NT2/D1 (cell line): ENCODE results near the genes ACSBG2, CD70, VAV1, MBD3L5 and PEX11G.

GRCh38 chr19:6135425-6135739 lies at the start of gene ACSBG2:
Gene ACSBG2, plus strand, starts transcription at chr19:6135667.
- RRBS, 2 experiments, result no CpG with 5 or more reads among the region's 5 CpGs

- RRBS, 2 experiments, result 84 to 91% methylated on average over 3 to 6 of the region's 30 CpGs
Observed at GRCh38 chr19:6273727-6274354, 5.9 kb downstream of the MLLT1 start.

DNA sequence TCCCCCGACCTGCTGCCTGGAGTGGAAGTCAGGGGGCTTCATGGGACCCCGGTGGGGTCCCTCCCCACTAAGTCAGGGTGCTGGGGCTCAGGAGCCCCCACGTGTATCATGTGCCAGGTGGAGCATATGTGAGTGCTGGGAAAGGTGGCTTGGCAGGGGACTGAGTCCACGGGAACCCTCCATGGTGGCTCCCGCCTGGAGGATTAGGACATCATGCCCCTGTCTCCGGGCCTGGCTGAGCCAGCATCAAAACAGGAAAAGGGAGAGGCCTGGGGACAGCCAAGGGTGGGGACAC lies 363 bp upstream of the PSPN start:
- RRBS, 2 experiments, result no CpG with 5 or more reads among the region's 6 CpGs

DNA sequence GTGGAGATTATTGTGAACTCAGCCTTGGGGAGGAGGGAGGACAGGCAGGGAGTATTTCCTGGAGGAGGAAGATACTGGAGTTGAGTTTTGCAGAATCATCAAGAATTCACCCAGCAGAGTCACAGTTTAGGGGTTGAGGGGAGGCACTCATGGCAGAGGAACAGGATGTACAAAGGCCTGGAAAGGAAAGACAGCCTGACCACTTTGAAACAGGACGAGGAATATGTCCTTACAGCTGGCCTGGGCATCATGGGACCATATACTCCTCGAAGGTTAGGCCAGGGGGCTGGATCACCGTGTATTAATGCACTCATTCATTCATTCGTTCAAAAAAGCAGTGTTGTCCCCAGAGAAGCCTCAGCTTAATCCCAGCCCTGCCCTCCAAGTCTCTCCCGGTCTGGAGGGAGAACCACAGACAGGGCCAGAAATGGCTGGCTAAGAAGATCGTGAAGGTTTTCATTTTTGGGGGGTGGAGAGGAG lies 571 bp downstream of the GTF2F1 start:
- RRBS, 2 experiments, result no CpG with 5 or more reads among the region's 6 CpGs

- RRBS, 2 experiments, result no CpG with 5 or more reads among the region's 8 CpGs
Observed at GRCh38 chr19:6441039-6441753, 7.6 kb upstream of the SLC25A41 start.

DNA sequence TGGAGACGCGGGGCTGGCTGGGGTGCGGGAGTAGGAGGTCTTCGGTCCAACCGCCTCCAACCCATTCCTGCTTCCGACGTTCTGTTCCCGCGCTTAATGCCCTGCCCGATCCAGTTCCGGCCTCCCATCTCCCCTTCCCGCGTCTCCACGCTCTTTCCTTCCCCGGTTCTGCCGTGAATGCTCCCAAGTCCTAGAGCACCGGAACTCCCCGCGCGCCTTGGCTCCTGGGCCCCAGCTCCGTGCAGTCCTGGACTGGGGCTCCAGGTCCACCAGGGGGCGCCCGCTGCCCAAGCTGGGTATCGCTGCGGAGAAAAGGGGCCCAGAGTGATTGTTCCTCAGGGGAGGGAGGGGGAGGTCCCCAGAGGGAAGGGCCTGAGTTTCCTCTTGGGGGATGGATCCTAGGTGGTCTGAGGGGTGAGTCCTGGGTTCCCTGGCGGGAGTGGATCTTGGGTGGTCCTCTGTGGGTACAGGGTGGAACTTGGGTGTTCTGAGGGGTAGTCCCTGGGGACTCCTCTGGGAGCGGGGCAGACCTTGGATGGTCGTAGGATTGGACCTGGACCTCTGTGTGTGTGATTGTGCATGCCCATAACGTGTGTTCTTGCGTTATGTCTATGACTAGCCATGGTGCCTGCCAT lies 13.9 kb upstream of the TNFSF9 start:
- RRBS, 2 experiments, result 2% methylated on average over 5 to 11 of the region's 30 CpGs

DNA sequence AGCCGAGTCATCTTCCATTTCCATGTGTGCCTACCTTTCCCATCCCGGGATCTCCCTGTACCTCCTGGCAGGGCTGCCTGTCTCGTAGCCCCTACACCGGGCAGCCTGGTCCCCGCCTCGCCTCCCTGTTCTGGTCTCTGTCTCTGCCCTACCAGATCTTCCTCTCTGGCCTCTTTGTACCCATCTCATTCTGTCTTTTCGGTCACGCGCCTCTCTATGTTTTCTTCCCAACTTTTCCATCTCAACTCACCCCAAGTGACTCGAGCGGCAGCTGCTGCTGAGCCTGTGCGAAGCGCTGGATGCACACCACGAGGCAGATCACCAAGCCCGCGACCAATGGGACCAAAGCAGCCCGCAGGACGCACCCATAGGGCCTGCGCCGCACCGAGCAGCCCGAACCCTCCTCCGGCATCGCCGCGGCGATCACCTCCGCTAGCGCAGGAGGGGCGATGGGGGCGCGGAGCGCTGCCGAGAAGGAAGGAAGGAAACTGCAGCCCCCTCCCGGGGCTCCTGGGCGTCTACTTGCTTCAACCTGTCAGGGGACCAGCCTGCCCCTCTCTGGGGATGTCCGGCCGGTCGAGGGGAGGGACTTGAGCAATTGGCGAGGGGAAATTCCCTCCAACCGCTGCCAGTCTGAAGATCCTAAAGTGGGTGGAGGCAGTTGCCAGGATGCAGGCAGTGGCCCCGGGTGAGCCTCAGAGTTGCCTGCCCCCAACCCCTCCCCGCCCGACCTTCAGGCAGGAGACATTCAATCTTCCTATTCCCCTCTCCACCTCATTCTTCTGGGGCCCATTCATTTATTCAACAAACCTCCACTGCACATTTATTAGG lies at the start of gene CD70:
CD70 (minus strand) TSS at position 560 of the 831 bp plus-strand sequence.
- RRBS, 2 experiments, result under 1 to 2% methylated on average over 14 to 18 of the region's 44 CpGs

GRCh38 chr19:6678906-6679808 lies 9.2 kb upstream of the TNFSF14 start:
- RRBS, 2 experiments, result 93 to 99% methylated on average over 3 of the region's 10 CpGs

GRCh38 chr19:6686378-6686944 lies 16.5 kb upstream of the TNFSF14 start:
- RRBS, 2 experiments, result no CpG with 5 or more reads among the region's 8 CpGs

- RRBS, 2 experiments, result no CpG with 5 or more reads among the region's 6 CpGs
Observed at GRCh38 chr19:6725434-6725935, 5.0 kb upstream of the C3 start.

DNA sequence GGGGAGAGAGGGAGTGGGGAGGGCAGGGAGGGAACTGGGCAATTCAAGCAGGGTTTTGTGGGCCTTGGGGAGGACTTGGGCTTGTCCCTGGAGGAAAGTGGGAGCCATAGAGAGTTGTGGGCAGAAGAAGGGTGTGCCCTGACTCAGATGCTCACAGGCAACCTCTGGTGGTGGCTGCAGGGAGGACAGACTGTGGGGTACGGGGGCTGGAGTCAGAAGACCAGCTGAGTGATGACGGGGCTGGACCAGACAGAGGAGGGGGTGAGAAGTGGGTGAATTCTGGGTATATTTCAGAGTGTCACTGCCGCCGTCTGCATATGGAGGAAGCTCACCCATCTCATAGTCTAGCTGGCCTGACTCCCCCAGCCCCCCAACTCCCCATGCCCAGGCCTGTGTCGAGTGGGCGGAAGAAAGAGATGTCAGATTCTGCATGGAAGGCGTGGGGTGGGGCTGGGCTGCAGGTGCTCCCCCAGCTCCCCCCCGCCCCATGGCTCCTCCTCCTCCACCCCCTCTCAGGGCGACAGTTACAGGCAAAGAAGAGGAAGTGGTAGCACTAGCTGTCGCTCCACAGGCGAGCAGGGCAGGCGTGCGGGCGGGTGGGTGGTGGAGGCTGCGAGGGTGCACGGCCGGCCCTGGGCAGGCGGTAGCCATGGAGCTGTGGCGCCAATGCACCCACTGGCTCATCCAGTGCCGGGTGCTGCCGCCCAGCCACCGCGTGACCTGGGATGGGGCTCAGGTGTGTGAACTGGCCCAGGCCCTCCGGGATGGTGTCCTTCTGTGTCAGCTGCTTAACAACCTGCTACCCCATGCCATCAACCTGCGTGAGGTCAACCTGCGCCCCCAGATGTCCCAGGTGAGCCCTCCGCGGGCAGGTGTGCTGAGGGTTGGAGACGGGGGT lies at the start of gene VAV1:
VAV1 (plus strand) TSS at position 550 of the 898 bp plus-strand sequence.
- RRBS, 2 experiments, result 85 to 93% methylated on average over 5 to 6 of the region's 29 CpGs

- RRBS, 2 experiments, result no CpG with 5 or more reads among the region's 9 CpGs
Observed at GRCh38 chr19:6803007-6803489, 30.5 kb downstream of the VAV1 start.

- RRBS, 2 experiments, result no CpG with 5 or more reads among the region's 9 CpGs
Observed at GRCh38 chr19:6806330-6806894, 33.9 kb downstream of the VAV1 start.

GRCh38 chr19:6827893-6829284 lies 55.9 kb downstream of the VAV1 start:
- RRBS, 2 experiments, result no CpG with 5 or more reads among the region's 35 CpGs

- RRBS, 2 experiments, result no CpG with 5 or more reads among the region's 11 CpGs
Observed at GRCh38 chr19:7030178-7030876, at the start of gene MBD3L5. Gene MBD3L5, plus strand, starts transcription at chr19:7030578.

DNA sequence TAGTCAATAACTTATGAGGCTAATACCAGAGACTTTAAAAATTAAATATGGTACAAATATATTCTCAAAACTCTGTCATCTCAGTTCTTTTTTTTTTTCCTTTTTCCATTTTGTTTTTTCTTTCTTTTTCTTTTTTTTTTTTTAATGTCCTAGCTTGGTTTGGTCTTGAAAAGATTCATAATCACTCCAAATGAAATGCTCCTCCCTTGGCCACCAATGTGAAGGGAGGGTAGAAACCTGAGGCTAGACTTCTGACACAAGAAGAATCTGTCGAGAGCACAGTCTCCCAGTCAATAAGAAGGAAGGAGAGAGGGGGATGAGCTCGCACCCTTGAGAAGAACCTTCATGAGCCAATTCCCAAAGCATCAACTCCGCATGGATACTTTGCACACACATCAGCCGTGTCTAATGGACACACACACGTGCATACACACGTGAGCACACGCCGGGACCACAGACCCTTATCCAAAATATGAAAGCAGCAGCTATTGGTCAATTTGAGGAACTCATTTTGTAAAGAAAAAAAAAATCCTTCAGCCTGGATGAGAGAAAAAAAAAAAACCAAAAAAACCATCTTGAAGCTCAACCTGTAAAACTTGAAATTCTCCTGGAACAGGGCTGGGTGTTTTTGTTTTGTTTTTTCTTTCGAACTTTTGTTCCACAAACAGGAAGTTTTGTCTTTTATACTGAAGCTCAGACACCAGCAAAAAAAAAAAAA lies 46.7 kb downstream of the ZNF557 start:
- RRBS, 2 experiments, result no CpG with 5 or more reads among the region's 9 CpGs

- RRBS, 2 experiments, result no CpG with 5 or more reads among the region's 6 CpGs
Observed at GRCh38 chr19:7188896-7189649, 105.1 kb downstream of the INSR start.

GRCh38 chr19:7291135-7291666 lies 3.0 kb downstream of the INSR start:
- RRBS, 2 experiments, result no CpG with 5 or more reads among the region's 10 CpGs

- RRBS, 2 experiments, result 100% methylated on average over 2 of the region's 28 CpGs; no CpG with 5 or more reads in 1 of the 2 experiments
Observed at GRCh38 chr19:7428560-7429340, 60.1 kb downstream of the PEX11G start.

GRCh38 chr19:7488886-7489348 lies at the start of gene PEX11G:
Gene PEX11G, minus strand, starts transcription at chr19:7489035.
- RRBS, 2 experiments, result under 1 to 2% methylated on average over 8 to 14 of the region's 40 CpGs